Ishikawa (cell line): ENCODE results near the gene BORCS8.

GRCh38 chr19:18493889-18494657 is 27.8 kb downstream of the ELL start:
- RRBS, result no CpG with 5 or more reads among the region's 13 CpGs

DNA sequence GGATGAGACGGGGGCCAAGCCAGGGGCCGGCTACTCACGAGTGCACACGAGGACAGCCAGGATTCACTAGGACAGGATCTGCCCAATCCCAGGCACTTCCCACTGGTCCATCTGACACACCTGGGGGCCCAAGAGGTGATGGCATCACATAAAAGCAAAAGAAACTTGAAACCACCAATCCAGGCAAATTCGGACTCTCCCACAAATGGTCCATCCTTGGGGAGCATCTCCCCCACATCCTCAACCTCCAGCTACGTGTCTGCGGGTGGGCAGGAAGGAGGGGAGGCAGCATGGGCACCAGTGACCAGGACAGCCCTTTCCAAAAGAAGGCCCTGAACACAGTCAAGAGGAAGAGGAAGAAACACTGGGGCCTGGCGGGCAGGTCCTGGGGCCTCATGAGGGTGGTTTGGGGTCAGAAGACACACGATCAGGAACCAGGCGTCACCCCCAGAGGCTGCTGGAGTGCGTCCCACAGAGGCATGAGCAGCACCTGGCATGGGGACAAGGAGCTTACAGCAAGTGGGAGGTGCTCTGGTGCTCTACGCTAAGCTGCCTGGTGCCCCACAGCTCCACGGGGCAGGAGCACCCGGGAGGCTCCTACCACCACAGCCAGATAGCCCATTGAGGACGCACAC is 20.2 kb downstream of the ELL start:
- RRBS, result 100% methylated on average over 2 of the region's 15 CpGs

DNA sequence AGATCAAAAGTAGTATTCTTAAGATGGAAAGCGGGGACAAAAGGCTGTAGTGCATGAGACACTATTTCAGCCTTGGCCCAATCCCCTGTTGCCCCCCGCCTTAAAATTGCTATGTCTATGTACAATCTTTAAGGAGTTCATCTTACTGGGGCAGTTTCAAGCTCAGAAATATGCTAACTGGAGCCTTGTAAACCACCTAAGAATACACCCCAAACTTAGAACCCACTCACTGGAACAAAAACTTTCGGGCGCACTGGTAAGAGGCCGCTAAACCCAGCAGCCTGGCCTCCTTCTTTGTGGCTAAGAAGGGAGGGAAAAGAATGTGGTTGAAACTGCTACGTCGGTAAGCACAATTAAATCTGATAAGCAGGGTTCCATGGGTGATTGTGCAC is 7.0 kb downstream of the UBA52 start:
- RRBS, result no CpG with 5 or more reads among the region's 7 CpGs

DNA sequence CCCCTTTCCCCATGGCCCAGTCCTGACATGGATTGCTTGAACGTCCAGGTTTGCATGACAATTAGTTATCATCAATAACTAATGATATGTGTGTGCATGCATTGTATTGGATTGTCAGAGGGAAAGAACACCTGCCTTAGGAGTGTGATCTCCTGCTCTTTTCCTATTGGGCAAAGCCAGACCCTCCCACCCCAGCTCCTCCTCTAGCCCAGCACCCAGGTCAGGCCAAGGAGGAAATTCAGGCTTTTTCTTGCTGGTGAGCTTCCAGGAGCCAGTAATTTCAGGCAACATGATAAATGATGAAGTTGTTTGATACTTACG is 1.0 kb downstream of the KLHL26 start:
- RRBS, result no CpG with 5 or more reads among the region's 2 CpGs

DNA sequence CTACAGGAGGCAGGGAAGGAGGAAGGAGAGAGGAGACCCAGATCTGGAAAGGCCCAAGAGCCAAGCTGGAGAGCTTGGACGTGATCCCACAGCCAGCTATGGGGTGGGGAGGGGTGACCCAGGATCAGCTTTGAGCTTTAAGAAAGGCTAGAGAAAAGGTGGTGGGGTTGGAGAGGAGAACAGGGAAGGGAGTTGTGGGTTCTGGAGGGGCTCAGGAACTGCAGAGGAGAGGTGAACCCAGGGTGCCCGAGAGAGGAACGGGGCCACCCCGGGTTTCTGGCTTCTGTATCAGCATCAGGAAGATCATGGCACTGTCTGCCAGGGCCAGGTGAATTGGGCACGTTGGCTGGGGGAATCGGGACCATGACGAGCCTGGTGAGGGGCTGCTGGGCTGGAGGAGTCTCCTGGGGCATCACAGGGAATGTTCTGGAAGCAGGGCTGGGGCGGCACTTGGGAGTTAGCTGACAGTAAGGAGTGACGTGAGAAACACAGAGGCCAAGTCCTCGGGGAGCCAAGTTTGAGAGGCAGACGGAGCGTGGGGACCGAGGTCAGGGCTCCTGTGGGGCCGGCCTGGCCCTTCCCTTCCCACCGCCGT is 24.8 kb downstream of the CRTC1 start:
- RRBS, result no CpG with 5 or more reads among the region's 16 CpGs

- RRBS, result no CpG with 5 or more reads among the region's 8 CpGs
Observed at GRCh38 chr19:18793551-18793961, 2.5 kb upstream of the COMP start.

DNA sequence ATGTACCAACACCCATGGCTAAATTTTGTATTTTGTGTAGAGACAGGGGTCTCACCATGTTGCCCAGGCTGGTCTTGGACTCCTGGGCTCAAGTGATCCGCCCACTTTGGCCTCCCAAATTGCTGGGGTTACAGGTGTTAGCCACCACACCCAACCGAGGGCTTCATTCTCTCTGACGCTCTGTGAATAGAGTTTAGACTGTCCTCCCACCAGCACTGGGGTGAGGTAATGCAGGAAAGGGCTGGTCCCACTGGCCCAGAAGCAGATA is 31.8 kb upstream of the HOMER3 start:
- RRBS, result no CpG with 5 or more reads among the region's 3 CpGs

GRCh38 chr19:19063009-19063314 is 832 bp upstream of the SLC25A42 start:
- RRBS, result no CpG with 5 or more reads among the region's 8 CpGs

- RRBS, result 2% methylated on average over 17 of the region's 50 CpGs
Observed at GRCh38 chr19:19191690-19192398, at the start of gene BORCS8. Gene BORCS8, minus strand, starts transcription at chr19:19192152.

- RRBS, result no CpG with 5 or more reads among the region's 19 CpGs
Observed at GRCh38 chr19:19342897-19343732, 22.5 kb downstream of the MAU2 start.

DNA sequence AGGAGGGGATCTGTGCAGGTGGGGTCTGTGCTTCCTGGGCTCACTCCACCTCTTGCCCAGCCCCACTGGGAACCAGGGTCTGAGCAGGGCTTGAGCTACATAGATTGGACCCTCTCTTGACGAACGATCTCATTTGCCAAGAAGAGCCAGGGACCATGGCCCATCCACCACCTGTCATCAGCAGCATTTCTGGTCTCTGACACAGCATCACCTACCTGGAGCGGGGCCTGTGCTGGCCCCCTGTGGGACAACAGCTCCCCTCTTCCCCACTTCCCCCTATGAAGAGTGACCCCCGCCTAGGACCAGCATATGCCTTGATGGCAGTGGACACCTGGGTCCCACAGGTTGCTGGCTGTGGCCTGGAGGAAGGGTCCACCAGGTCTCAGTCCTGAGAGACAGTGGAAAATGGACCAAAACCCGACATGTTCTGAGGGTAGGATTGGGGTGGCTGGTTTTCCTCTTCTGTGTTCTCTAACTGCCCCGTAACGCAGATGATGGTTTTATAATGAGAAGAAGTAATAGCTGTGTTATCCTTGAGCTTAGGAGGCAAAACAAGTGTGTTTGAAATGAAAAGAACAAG is 26.1 kb downstream of the MAU2 start:
- RRBS, result no CpG with 5 or more reads among the region's 7 CpGs

DNA sequence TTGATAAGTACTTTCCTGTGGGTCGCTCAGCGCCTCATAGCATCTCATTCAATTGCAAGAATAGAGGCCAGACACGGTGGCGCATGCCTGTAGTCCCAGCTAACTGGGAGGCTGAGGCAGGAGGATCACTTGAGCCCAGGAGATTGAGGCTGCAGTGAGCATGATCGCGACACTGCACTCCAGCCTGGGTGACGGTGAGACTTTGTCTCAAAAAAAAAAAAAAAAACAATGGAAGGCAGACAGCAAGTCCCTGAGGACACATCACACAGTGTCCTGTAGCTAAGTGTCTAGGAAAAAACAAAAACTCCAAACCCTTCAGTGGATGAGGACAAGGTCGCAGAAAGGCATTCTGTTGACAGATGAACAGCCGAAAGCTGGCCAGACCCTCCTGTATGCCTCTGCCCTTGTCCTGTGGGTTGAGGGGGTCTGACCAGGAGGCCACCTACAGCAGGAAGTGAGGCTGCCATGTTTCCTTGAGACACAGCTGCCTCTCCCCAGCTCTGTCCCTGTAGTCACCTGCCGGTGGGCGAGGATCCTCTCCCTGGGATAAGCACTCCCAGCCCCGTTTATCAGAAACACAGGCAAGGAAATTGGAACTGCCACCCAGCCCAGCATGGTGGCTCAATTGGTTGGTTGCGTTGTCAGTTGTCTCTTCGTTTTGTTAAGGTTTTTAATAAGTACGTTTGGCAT is 37.4 kb downstream of the MAU2 start:
- RRBS, result no CpG with 5 or more reads among the region's 15 CpGs

DNA sequence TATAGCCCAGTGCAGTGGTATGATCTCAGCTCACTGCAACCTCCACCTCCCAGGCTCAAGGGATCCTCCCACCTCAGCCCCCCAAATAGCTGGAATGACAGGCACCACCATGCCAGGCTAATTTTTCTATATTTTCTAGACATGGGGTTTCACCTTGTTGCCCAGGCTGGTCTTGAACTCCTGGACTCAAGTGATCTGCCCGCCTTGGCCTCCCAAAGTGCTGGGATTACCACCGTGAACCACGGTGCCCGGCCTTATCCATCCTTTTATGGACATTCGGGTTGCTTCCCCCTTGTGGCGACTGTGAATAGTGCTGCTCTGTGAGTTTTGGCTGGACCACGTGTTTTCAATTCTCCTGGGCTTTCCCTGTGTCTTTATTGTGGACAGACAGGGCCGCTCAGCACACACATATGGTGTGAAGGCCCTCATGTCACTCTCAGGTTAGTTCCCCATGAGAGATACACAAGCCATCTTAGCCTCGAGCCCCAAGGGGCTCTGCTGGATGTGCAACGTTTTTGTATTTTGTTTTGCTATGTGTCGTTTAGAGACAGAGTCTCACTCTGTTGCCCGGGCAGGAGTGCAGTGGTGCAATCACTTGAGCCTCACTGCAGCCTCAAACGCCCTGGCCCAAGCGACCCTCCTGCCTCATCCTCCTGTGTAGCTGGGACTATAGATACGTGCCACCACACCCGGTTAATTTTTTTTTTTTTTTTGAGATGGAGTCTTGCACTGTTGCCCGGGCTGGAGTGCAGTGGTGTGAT is 40.5 kb downstream of the MAU2 start:
- RRBS, result 80% methylated on average over 1 of the region's 17 CpGs

DNA sequence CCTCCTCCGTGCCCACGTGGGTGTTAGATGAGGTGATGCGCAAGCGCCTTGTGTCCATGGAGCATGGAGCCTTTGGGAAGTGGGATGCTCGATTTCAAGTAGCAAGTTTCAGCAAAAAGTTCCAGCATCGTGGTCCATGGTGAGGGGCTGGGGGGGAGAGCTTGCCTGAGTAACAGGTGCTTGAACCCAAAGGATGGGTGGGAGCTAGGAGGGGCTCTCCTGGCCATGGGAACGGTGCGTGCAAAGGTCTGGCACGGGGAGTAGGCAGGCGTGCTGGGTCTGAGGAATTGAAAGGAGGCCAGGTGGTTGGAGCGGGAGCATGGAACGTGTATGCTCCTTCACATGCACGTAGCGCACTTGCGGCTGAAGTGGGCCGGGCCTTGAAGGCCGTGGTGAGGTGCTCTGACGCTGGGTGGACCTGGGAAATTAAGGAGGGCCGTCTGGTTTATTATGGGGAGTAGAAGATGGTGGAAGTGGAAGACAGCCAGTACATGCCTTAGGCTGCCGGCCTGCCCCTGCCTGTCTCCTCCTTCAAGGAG is 23.7 kb downstream of the GATAD2A start:
- RRBS, result no CpG with 5 or more reads among the region's 20 CpGs

DNA sequence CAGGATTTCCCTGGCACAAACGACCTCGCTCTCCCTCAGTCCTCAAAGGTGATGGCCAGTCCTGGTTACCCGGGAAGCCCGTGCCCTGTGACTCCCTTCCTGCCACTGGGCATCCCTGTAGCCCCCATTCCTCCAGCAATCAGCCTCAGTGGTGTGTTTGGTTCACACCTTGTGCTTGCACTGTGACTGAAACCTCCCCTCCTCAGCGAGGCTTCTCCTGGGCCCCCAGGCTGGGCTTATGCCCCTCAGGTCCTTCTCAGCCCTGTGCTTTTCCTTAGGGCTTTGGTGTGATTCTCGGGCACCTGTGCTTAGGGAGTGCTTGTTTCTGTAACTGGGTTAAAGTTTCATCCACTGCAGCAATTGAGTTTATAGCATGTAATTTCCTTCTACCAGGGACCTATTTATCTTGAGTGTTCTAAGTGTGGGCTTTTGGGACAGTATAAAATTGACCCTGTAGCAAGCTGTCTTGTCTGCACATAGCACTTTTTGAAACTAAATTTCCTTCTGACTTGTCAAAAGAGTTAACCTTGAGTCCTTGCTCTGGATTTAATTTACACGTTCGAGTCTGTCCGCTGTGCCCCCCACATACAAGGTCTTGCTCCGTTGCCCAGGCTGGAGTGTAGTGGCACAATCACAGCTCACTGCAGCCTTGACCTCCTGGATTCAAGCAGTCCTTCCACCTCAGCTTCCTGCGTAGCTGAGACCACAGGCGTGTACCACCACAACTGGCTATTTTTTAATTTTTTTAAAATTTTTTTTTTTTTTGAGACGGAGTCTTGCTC is 47.6 kb downstream of the GATAD2A start:
- RRBS, result no CpG with 5 or more reads among the region's 13 CpGs

- RRBS, result no CpG with 5 or more reads among the region's 10 CpGs
Observed at GRCh38 chr19:19463598-19464121, 51.7 kb downstream of the TSSK6 start.

DNA sequence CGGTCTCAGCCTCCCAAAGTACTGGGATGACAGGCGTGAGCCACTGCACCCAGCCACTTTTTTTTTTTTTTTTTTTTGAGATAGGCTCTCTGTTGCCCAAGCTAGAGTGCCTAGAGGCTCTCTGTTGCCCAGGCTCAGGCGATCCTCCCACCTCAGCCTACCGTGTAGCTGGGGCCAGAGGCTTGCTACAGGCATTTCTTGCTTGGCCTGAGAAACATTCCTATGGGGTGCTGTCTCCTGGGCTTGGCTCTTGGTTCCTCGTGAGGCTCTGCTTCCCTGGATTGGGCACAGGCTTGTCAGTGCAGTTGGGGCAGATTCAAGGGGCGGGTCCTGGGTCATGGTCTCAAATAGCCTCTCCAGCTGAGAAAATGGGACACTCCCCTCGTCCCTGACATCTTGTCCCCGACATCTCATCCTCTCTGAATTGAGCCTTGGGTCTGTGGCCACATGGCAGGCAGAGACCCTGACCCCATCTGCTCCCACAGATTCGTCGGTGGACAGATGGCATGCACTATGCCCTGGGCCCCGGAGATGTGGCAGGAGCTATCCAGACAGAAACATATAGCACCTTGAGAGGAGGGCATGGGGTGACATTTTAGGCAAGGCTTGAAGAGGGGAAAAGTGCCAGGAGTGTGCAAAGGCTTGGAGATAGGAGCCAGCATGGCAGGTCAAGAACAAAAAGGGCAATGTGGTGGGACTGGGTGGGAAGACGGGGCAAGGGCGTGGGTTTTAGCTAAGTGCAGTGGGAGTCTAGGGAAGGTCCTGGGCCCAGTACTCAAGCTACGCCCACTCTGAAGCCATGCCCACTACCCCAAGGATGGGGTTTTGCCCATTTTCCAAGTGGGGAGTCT is 4.8 kb downstream of the TSSK6 start:
- RRBS, result no CpG with 5 or more reads among the region's 14 CpGs

DNA sequence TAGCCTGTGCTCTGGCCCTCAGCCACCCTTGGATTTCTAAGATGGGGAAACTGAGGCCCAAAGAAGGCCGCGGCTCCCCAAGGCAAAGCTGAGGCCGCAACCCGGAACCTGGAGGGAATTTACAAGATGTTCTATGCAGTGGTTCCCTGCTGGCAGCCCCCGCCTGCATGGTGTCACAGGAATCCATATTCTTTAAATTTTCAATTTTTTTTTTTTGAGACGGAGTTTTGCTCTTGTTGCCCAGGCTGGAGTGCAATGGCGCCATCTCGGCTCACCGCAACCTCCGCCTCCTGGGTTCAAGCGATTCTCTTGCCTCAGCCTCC is 525 bp downstream of the NDUFA13 start:
- RRBS, result no CpG with 5 or more reads among the region's 11 CpGs

GRCh38 chr19:19525399-19525864 is 3.3 kb upstream of the YJEFN3 start:
- RRBS, result 80% methylated on average over 1 of the region's 6 CpGs

GRCh38 chr19:19643846-19644380 is 456 bp upstream of the GMIP start:
- RRBS, result no CpG with 5 or more reads among the region's 13 CpGs